ENCODE measurements around a stretch of chr16.

DNA sequence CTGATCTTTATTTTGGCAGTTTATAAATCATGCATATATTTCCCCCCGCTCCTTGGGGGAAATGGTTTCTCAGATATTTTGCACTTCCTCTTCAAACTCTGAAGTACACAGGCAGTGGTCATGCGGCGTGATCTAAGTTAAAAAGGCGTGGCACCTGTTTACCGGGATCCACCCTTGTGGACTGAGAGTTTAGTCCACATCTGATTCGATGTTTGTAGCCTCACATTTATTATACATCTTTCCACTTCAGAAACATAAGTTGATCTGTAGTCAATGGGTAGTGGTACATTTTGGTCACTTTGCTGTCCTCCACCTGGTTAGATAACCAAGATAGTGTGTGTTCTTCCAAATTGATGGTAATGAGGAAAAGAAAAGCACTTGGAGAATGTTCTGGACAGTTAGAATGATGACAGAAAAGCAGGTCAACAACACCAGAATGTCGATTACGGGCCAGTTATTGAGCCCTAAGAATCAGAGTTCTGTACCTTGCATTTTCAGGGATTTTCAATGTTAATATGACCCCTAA, 51.6 kb downstream of the USP10 start:
- PRO-cap, result no peak
- RRBS, result no CpG with 5 or more reads among the region's 8 CpGs

- PRO-cap, result no peak
- RRBS, result no CpG with 5 or more reads among the region's 28 CpGs
These were observed 1.1 kb downstream of the CRISPLD2 start for GRCh38 chr16:84820370-84821708.

- PRO-cap, result no peak
- RRBS, result no CpG with 5 or more reads among the region's 31 CpGs
These were observed 12.5 kb downstream of the CRISPLD2 start for GRCh38 chr16:84831901-84833138.

- PRO-cap, result no peak
- RRBS, result 31% methylated on average over 3 of the region's 10 CpGs
These were observed 17.8 kb downstream of the CRISPLD2 start for GRCh38 chr16:84837681-84837979.

DNA sequence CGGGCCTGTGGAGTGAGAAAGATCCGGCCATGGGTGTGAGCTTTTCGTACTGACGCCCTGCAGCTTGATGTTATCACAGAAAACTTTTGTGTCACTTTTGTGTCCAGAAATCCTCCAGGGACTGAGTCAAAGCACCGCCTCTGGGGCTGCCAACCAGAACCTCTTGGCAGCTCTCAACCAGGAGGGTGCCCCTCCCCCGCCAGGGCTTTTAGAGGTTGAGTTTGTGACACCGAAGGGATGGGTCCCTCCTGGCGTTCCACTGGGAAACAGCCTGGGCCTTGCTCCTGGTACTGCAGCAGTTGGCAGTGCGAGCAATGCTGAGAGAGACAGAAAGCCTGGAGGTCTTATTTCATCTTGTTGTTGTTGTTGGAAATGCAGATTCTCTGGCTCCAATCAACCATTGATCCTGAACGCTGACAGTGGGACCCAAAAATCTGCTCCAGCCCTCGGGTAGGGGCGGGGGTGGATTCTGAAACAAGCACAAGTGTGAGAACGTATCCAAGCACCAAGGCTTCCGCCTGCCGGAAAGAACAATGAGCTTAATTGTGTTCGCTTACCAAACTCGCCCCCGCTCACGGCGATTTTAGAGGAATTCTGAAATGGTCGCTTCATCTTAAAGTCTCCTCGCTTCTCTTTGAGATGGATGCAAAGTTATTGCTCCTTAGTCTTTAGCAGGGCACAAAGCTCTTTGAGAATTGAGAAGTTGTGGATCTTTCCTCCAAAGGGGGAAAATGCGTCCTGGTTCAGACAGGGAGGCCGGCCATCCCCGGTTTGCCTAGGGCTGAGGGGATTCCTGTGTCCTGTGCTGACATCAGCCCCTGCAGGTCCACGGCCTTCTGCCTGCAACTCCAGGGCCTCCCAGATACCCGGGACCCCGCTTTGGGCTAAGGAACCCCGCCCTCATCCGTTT, 65.2 kb downstream of the CRISPLD2 start:
- PRO-cap, result no peak
- RRBS, result 88% methylated on average over 1 of the region's 30 CpGs

DNA sequence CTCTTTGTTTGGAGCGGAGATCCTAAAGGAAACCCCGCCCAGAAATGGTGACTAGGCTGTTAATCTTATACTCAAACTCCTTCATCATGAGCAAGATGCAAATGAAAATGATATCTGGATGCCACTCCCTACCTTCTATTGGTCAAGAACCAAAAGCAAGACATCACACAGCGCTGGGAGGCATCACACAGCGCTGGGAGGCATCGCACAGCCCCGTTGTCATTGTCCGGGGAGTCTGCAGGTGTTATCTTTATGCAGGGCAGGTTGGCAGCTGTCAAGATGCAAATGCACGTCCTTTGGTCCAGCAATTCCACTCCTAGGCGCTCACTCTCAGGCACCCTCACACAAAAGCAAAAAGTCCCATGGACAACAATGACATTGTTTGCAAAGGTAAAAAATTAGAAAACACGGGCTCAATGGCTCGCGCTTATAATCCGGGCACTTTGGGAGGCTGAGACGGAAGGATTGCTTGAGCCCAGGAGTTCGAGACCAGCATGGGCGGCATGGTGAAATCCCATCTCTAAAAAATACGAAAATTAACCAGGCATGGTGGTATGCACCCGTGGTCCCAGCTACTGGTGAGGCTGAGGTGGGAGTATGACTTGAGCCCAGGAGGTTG, 80.7 kb downstream of the CRISPLD2 start:
- PRO-cap, result no peak
- RRBS, result no CpG with 5 or more reads among the region's 18 CpGs

DNA sequence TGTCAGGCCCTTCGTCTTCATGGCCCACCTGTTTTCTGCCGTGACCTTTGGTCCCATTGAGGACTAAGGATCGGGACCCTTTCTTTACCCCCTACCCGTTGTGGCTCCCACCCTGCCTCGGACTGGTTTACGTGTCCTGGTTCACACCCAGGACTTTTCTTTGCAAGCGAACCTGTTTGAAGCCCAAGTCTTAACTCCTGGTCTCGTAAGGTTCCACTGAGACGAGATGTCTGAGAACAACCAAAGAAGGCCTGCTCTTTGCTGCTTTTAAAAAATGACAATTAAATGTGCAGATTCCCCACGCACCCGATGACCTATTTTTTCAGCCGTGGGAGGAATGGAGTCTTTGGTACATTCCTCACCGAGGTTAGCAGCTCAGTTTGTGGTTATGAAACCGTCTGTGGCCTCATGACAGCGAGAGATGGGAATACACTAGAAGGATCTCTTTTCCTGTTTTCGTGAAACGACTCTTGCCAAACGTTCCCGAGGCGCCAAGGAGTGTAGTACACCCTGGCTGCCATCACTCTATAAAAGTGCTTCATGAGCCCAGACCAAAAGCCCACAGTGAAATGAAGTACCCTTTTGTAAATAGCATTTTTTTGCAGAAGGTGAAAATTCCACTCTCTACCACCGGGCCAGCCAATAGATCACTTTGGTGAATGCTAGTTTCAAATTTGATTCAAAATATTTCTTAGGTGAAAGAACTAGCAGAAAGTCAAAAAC, 87.7 kb downstream of the CRISPLD2 start:
- PRO-cap, result no peak
- RRBS, result no CpG with 5 or more reads among the region's 21 CpGs

DNA sequence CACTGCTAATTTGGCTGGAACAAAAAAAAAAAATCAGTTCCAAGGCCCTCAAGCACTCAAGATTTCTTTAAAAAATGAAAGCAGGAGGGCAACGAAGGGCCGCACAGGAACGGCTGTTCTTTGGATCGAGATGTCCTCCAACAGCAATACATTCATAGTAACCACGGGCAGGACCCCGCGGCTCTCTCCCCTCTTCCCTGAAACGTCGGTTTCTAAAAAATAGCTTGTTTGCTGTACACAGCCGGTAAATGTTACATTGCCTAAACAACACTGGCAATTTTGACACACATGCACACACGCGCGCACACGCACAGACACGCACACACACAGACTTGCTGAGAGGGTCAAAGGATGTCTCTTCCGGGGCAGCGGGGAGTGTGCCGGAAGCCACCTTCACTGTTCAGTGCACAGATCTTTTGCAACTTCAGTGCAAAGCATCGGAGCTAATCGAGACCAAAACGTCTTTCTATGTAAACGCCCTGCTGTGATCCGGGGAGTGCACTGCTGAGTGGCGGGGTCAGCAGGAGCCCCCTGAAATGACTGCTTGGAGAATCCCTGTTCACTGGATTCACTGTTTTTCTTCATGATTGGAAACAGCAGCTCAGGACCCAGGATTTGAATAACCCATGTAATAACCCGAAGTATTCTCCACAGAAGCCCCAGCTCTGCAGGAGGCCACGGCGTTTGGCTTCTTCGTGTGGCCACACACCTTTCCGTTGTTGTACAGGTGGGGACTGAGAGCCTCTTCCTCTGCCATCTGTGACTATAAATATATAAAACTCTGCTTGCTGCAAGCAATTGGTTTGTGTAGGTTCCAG, 35.7 kb downstream of the ZDHHC7 start:
- PRO-cap, result no peak
- RRBS, result no CpG with 5 or more reads among the region's 29 CpGs

DNA sequence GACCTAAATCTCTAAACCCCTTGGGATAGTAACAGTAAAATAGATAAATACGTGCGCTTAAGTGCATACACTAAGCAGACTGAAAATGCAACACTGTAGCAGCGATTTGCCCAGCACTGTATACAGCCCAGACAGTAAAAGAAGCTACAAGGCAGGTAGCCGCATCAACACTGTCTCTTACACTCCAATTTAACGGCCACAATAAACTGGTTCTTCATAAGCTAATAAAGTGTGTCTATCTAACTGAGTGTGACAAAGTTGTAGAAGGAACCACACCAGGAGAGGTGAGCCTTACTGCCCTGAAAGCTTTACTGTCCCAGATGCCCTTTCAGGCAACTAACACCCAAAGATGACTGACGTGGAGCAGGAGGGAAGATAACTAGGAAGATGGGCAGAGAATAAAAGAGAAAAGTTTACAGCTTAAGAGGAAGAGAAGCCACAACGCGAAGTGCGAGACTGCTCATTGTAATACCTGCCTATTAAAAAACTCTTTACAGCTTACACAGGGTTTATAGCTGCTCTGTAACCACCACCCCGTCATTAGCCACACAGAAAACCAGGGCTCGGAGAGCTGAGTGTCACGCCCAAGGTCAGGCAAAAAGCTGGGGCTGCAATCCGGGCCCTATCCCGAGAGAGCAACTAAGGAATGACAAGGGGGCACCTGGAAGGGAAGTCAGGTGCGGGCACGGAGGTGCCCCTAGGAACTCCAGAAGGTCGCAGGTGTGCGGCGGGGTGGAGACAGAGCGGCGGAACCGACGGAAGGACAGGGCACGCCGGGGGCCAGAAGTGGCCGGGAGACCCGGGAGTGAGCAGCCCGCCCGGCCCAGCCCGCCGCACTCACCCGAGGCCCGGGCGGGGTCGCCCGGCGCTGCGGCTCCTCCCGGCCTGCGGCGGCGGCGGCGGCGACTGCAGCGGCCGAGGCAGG, 628 bp downstream of the ZDHHC7 start:
- PRO-cap, result no peak
- RRBS, result no CpG with 5 or more reads among the region's 47 CpGs

DNA sequence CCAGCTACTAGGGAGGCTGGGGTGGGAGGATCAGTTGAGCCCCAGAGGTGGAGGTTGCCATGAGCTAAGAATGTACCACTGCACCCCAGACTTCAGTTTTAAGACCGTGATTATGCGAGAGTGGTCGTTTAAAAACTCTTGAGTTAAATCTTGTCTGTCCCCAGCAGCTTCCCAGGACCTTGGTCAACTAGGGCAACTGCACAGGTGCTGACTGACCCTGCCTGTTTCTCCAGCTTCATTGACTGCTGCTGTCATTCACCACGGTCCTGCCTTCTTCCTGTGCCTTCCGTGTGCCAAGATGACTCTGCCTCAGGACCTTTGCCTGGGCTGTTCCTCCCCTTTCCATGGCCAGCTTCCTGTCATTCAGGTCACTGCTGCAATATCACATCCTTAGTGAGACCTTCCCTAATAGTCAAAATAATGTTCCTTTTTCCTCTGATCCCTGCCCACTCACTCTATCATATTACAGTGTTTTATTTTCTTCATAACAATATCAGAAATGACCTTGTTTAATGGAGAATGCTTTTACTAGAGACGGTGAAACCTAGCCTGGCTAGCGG, 3.9 kb downstream of the KIAA0513 start:
- PRO-cap, result no peak
- RRBS, result no CpG with 5 or more reads among the region's 7 CpGs

GRCh38 chr16:85130199-85130708, 18.0 kb upstream of the CIBAR2 start:
- PRO-cap, result no peak
- RRBS, result 100% methylated on average over 1 of the region's 9 CpGs

- PRO-cap, result bidirectional peak, plus-strand start at chr16:85220370, minus-strand start at chr16:85220242; bidirectional peak, plus-strand start at chr16:85220700, minus-strand start at chr16:85220661
- RRBS, result 3% methylated on average over 10 of the region's 32 CpGs
These were observed 108.0 kb upstream of the CIBAR2 start for GRCh38 chr16:85220095-85220854.

GRCh38 chr16:85222061-85222961, 110.0 kb upstream of the CIBAR2 start:
- PRO-cap, result no peak
- RRBS, result no CpG with 5 or more reads among the region's 26 CpGs

GRCh38 chr16:85286897-85287353, 174.7 kb upstream of the CIBAR2 start:
- PRO-cap, result no peak
- RRBS, result 75% methylated on average over 17 of the region's 24 CpGs

DNA sequence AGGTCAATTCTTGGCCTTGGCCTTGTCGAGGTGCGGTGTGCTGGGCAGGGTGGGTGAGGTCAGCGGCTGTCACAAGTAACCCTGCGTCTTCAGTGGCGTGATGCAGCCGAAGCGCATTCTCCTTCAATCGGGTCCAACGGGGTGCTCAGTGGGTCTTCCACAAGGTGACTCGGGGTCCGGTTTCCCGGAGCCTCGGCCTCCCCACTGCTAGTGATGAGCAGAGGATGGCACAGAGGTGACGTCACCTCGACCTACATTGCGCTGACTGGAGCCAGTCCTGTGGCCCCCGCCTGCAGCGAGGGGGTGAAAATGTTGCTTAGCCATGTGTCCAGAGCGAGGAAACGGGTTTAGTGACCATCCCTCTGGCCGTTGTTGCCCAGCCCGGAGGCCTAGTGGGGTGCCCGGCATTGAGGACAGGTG, 190.5 kb upstream of the CIBAR2 start:
- PRO-cap, result no peak
- RRBS, result no CpG with 5 or more reads among the region's 23 CpGs

GRCh38 chr16:85334637-85335153, 222.4 kb upstream of the CIBAR2 start:
- PRO-cap, result no peak
- RRBS, result no CpG with 5 or more reads among the region's 14 CpGs

- PRO-cap, result no peak
- RRBS, result no CpG with 5 or more reads among the region's 28 CpGs
These were observed 222.4 kb upstream of the GSE1 start for GRCh38 chr16:85390506-85391310.

DNA sequence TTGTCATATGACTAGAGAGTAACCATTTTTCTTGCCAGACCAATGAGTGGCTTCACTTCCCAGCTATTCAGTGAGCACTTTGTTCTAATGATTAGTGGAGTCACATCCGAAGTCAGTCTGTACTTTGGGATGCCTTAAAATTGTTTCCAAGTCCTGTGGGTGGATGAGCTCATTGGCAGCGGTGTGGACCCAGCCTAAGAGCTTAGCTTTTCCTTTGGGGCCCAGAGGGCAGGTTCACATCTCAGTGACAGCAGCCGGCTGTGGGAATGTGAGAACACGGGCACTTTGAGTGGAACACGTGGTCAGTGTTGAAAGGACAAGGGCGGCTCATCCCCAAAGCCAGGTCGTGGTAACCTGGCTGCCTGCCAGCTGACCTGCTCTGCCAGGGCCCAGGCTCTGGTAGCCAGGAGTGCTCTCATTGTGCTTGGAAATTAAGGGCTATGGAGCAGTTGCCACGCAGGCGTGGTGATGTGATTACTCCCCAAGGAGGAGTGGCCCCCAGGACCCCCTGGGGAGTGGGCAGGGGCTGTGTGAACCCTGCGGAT, 147.2 kb upstream of the GSE1 start:
- PRO-cap, result no peak
- RRBS, result no CpG with 5 or more reads among the region's 10 CpGs

DNA sequence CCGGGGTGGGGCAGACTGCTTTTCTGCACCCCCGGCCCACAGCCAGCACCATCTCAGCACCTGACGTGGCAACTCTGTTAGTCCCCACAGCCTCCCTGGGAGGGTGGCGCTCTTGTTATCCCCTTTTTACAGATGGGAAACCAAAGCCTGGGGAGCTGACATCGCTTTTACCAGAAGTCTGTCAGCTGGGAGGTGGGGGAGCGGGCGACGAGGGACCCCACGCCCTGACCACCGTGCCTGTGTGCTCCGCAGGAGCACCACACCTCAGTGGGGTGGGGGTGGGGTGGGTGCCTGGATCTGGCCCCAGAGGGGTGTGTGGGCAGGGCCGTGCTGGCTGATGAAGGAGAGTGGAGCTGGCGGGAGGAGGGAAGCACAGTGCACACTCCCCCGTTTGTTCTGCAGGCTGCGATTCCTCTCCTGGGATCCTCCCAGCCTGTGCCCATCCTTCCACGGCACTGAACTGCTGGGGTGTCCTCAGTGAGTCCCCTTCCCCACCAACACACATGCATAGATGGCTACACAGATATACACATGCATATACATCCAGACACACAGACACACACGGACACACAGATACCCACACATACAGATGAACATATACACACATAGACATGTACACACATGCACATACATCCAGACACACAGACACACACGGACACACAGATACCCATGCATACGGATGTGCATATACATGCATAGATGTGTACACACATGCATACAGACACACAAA, 115.2 kb upstream of the GSE1 start:
- PRO-cap, result no peak
- RRBS, result no CpG with 5 or more reads among the region's 19 CpGs

DNA sequence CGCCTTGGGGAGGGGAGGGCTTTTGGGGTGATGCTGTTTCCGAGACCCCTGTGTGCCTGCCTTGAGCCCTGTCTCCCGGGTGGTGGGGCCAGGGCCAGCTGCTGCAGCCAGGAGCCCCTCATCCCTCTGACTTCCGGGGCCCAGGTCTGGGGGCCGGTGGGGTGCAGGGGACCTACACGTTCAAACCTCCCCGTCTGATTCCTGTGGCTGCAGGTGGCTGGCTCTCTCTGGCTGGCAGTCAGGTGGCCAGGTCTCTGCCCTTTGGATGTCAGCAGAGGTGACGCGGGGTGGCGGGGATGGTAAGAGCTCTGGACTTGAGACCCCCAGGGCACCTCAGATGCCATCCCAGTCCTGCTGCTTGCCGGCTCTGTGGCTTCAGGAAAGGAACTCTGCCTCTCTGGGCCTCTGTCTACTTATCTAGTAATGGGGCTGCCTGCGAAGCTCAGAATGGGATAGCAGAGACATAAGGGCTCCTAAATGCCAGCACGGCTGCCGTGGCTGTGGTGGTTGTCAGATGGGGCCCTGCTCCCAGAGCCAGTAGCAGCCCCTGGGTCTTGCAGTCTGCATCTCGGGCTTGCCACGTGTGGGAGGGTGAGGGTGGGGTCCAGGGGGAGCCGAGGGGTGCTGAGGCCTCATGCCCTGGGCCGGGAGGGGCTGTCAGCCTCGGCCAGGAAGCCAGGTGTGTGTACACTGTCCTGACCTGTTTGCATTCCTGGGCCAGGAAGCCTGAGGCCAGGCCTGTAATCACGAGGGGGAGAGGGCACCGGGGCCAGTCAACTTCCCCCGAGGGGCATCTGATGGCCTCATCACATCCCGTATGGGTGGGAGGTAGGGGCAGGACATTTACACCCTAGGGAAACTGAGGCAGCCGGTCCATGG, 88.9 kb upstream of the GSE1 start:
- PRO-cap, result bidirectional peak, plus-strand start at position 707 of the sequence, minus-strand start at position 706 of the sequence
- RRBS, result 21% methylated on average over 2 of the region's 24 CpGs